ENCODE results near the genes GAGE2A and BMP15.

DNA sequence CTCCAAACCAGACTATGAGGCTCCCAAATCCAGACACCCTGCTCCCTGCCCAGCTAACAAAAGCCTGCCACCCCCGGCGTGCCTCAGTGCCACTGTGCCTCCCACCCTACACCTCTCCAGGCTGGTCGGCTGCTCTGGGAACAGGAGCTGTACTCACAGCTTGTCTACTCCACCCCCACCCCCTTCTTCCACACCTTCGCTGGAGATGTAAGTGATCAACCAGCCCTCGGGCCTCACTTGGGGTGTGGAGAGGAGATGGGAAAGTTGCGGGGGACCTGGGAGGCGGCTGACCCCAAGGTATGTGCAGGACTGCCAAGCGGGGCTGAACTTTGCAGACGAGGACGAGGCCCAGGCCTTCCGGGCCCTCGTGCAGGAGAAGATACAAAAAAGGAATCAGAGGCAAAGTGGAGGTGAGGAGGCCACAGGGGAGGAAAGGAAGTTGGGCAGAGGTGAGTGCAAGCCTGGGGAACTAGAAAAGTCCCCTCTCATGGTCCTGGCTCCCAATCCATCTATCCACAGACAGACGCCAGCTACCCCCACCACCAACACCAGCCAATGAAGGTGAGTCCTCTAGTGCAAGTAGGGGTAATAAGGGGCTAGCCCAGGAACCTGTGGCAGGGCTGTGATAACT, 1.9 kb downstream of the WAS start:
- PRO-cap: no peak
- RAMPAGE, long total RNA: no peak

- PRO-cap: no peak
- RAMPAGE, long total RNA: no peak
These were observed 1.4 kb downstream of the GATA1 start for GRCh38 chrX:48787469-48788497.

DNA sequence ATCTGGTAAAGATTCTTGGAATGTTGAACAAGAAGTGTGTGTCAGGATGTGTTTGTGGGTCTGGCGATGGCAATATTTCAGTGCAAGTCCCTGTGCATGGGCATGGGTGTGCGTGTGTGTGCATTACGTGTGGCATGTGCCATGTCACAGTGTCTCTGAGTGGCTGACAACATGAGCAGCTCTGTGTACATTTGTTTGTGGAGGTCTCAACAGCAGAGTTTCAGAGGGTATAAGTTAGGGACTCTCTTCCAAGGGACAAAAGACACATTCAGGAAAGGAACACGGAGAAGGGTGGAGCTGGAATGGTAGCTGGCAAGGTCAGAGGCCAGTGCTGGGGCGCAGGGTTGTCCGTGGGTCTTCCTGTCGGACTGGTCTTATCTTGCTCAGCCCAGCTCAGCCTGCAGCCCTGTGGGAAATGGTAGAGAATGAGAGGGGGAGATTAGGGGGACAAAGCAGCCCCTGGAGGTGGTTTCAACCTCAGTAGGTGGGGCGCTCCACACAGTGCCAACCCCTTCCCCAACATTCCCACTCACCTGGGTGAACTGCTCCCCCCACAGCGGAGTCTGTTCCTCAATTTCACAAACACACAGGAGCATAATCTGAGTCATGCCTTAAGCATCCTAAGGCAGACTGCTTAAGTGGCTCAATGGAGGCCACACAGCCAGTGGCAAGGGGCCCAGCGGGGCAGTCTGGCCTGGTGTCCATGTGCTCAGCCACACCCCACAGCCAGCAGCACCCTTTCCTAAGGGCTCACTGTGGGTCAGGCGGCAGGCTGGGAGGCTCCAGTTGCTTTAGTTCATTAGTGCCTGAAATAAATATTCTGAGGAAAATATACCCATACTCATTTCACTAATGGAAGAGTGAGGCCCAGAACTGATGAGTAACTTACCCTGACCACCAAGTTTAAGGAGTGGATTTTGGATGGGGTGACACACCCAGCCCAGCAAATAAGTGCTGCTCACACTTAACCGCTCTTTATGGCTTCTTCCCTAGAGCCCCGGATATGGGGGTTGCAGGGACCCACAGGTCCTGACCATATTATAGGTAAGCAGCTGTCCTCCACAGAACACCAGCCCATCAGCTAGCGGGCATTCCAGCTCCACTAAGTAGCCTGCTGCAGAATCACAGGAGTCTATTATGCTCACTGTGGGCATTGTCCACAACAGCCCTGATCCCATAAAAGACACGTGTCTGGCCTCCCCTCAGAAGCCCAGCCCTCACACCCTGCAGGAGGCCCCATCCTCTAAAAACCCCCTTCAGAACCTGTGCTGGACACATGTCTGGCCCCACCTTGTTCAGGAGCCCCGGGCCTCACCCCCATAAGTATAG, 6.7 kb upstream of the HDAC6 start:
- PRO-cap: no peak
- RAMPAGE, long total RNA: no peak

GRCh38 chrX:48831176-48831590, 4.2 kb downstream of the PCSK1N start:
- PRO-cap: no peak
- RAMPAGE, long total RNA: no peak

DNA sequence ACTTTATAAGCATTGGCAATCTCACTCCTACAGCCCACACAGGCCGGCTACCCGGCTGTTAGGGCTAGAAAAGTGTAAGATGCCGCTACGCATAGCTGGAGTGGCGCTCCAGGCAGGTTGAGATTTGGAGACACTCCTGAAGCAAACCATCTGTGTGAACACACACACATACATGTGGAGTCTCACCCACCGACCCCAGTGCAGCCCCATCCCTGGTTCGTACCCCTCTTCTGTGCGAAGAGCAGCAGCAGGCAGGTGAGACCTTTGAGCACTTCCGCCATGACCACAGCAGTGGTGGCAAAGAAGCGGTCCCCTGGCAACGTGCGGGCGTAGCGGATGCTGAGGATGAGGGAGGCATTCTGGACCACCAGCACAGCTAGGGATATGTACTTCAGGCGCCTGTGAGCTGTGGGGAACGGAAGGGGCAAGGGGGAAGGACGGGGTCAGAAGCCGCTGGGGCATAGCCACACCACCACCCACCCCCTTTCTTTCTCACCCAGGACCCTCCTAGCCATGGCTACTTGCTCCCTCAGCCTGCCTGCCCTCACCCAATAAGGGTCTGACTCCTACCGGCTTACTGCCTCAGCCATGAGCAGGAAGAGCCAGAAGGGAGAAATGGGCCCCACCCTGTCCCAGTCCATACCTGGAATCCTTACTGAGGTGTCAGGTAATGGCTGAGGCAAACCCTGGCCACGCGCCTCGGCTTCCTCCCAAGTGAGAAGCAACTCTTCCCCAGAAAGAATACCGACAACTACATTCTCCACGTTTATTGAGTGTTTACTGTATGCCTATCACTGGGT, 1.7 kb downstream of the SLC35A2 start:
- PRO-cap: no peak
- RAMPAGE, long total RNA: no peak

GRCh38 chrX:48936780-48937538, 18.1 kb upstream of the PIM2 start:
- PRO-cap: no peak
- RAMPAGE, long total RNA: no peak

GRCh38 chrX:48987981-48988273, 14.1 kb downstream of the GRIPAP1 start:
- PRO-cap: no peak
- RAMPAGE, long total RNA: no peak

- PRO-cap: no peak
- RAMPAGE, long total RNA: no peak
These were observed 1.6 kb downstream of the PRAF2 start for GRCh38 chrX:49072116-49072741.

- PRO-cap: no peak
- RAMPAGE, long total RNA: no peak
These were observed 6.0 kb downstream of the GPKOW start for GRCh38 chrX:49117525-49118027.

GRCh38 chrX:49122195-49122841, 1.2 kb downstream of the GPKOW start:
- PRO-cap: no peak
- RAMPAGE, long total RNA: no peak

DNA sequence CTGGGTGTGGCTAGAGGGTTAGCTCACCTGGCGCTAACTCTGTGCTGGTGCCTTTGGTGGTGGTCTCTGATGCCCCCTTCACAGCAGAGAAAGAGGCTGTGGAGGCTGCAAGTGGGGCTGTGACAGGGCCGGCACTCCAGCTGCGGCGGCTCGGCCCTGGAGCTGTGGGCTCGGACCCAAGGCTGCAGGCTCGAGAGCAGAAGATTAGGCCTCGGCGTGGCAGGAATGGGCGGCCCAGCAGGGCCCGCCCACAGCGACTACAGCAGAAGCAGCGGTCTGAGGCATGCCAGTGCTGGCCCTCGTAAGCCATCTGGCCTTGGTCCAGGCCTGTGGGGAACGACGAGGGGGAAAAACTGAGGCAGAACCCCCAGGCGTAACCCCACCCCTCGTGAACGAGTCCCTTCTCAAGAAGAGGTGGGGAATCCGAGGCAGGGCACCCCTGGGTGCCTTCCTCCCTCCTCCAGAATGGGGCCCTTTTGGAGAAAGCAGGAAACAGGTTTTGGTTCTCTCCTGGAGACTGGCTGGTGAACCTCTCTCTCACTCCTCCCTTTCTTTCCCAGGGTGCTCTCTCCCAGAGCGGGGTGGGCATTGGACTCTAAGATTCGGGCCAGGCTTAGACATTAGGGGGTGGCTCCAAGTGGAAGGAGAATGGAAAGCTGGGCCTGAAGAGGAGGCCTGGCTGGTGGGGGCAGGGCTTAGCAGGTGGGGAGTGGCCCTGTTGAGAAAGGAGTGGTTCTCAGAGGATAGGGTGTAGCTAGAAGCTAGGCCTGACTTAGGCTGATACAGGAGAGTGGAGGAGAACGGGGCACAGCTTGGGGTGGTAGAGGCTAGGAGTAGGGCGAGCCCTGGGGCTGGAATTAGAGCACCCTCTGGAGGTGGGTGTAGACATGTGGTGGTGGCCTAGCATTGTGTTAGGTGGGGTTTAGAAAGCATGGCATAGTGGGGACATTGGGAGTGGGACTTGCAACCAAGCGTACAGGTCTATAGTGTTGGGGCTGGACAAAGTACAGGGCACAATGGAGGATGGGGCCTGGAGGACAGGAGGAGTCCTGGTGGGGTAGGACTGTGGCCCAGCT, 5.5 kb downstream of the PLP2 start:
- PRO-cap: no peak
- RAMPAGE, long total RNA: no peak

GRCh38 chrX:49308702-49309502, 5.5 kb downstream of the GAGE10 start:
- PRO-cap: no peak
- RAMPAGE, long total RNA: no peak

DNA sequence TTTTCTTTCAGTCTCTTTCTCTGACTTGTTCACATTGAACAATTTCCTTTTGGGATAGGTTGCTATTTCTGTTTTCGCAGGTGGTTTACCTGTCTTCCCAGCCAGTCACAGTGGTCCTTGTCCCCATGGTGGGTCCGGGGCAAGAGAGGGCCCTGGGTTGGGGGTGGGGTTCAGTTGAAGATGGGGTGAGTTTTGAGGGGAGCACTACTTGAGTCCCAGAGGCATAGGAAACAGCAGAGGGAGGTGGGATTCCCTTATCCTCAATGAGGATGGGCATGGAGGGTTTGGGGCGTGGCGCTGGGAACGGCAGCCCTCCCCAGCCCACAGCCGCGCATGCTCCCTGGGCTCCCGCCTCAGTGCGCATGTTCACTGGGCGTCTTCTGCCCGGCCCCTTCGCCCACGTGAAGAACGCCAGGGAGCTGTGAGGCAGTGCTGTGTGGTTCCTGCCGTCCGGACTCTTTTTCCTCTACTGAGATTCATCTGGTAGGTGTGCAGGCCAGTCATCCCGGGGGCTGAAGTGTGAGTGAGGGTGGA, at the start of gene GAGE2A:
TSS of gene GAGE2A (plus strand) at position 376 of the 534 bp plus-strand sequence.
- PRO-cap: no peak
- RAMPAGE, long total RNA: no peak

GRCh38 chrX:49725232-49725876, 29.6 kb upstream of the PAGE1 start:
- PRO-cap: no peak
- RAMPAGE, long total RNA: no peak

- PRO-cap: no peak
- RAMPAGE, long total RNA: no peak
These were observed 2.0 kb upstream of the USP27X start for GRCh38 chrX:49877273-49877738.

GRCh38 chrX:49926116-49926830, 3.9 kb downstream of the CLCN5 start:
- PRO-cap: no peak
- RAMPAGE, long total RNA: no peak

- PRO-cap: no peak
- RAMPAGE, long total RNA: no peak
These were observed 89.2 kb downstream of the AKAP4 start for GRCh38 chrX:50111556-50112148.

DNA sequence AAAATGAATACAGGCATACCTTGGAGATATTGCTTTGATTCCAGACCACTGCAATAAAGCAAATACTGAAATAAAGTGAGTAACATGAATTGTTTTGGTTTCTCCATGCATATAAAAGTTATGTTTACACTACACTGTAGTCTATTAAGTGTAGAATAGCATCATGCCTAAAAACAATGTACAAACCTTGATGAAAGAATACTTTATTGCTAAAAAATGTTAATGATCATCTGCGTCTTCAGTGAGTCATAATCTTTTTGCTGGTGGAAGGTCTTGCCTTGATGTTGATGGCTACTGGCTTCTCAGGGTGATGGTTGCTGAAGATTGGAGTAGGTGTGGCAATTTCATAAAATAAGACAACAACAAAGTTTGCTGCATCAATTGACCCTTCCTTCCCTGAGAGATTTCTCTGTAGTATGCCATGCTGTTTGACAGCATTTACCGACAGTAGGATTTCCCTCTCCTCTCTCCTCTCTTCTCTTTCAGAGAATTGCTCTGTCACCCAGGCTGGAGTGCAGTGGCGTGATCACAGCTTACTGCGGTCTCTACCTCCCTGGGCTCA, 145.1 kb downstream of the SHROOM4 start:
- PRO-cap: no peak
- RAMPAGE, long total RNA: no peak

GRCh38 chrX:50910369-50910991, at the start of gene BMP15:
Gene BMP15 (plus strand): TSS chrX:50910735.
- PRO-cap: no peak
- RAMPAGE, long total RNA: no peak

- PRO-cap: no peak
- RAMPAGE, long total RNA: no peak
These were observed 801 bp downstream of the NUDT11 start for GRCh38 chrX:51495599-51495982.

Data from spinal cord (tissue), 3 donors.